Natural killer cell (primary cell): ENCODE measurements around the gene SH3BGR.

DNA sequence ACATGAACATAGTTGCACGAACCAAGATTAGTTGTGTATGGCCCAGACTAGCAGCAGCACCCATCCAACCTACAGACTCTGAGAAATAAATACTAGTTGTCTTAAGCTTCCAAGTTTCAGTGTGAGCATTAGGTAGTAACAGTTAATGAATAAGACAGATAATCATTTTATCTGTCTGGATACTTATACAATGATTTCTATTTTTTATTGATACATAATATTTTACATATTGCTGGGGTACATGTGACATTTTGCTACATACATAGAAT, 18.0 kb downstream of the PSMG1 start:
- PRO-cap: no peak

DNA sequence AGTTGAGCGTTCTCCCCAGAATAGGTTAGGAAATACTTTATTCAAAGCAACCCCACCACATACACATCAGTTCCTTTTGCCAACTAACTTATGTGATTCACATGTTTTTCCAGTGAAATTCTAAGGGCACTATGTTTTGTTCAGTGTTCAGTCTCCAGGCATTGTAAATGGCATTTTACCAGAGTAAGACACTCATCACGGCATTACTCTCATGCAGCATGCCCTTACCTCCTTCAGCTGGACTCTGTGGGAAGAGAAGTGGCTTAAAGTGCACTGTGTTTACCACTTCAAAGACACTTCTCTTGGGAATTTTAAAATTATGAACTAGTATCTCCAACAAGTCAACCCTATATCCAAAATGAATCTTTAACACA, 5.5 kb upstream of the PSMG1 start:
- PRO-cap: no peak

GRCh38 chr21:39196782-39197453, 13.7 kb upstream of the PSMG1 start:
- PRO-cap: no peak

- PRO-cap: no peak
Measured at GRCh38 chr21:39208904-39209293, 25.6 kb upstream of the PSMG1 start.

GRCh38 chr21:39212067-39212945, 29.1 kb upstream of the PSMG1 start:
- PRO-cap: no peak

DNA sequence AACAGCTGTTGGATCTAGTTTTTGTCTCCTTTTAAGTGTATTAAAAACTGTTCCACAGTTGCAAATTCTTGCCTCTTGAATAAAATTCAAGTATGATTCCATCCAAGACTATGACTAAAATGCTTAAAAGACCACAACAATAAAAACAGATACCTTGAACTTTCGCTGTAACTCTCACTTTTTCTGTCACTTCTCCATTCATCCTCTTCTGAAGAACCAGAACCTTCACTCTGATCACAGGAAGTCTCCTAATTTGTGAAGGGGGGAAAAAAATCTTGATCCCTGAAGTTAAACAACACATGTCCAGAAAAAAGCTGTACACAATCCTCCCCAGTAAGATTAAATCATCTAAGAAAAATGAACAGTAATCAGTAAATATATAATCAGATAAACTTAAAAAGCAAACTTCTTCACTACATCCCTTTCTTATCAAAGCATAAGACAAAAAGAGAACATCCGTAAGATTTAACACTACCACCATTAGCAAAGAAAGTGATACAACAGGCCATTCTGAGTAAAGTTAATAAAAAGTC, 55.1 kb upstream of the PSMG1 start:
- PRO-cap: no peak

- PRO-cap: no peak
Measured at GRCh38 chr21:39451262-39452442, at the start of gene SH3BGR. Gene SH3BGR, plus strand, starts transcription at chr21:39451970.

- PRO-cap: no peak
Measured at GRCh38 chr21:39611485-39612290, 1.1 kb upstream of the B3GALT5 start.

GRCh38 chr21:41156361-41156681, 11.6 kb upstream of the BACE2 start:
- PRO-cap: no peak

DNA sequence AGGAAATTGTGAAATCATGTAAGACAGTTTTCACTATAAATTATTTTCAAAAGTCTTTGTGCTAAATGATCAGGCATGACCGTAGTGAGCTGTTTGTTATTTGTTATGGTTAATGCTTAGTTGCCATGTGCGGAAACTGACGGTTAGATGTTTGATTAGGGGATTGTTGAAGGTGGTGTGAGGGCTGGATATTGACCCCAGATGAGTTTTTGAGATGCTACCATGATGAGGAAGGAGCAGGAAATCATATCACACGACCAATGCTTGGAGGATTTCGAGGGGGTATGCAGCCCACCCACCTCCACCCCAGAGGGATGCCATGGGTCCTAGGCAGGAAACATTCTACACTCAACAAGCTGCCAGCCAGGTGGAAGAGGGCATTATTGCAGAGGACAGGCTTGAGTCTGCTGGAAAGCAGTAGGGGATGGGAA, 34.1 kb downstream of the BACE2 start:
- PRO-cap: no peak

GRCh38 chr21:41222591-41222950, 54.6 kb downstream of the BACE2 start:
- PRO-cap: no peak

DNA sequence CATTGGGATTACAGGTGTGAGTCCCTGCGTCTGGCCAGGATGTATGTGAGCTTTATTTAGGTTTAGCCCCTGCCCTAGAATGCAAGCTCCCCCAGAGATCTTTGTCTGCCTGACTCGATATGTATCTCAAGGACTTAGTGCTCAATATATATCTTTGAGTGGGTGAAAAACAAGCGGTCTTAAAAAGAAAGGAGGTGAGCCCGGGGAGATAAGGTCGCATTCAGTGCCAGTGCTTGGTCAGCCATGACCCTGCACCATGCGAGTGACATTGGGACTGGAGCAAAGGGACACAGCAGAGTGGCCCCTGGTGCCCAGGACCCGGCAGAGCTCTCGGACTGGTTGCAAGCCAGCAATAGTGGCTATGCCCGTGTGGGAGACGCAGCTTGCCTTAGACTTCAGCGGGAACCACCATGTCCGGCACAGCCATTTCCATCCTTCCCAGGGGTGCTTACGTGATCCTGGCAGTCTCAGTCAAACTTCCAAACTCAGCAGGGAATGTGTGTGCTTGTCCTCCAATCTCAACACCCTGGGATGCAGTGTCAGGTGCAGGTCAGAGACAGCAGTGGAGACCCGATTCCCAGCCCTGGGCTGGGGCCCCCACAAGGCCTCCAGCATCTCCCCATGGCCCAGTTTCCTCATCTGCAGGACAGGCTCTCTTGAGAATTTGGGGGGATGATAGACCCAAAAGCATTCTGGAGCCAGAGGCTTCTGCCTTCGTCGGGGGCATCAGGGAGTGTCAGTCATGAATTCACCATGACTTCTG, 1.7 kb downstream of the MX2 start:
- PRO-cap: no peak

GRCh38 chr21:41364523-41364978, 2.7 kb downstream of the MX2 start:
- PRO-cap: no peak

DNA sequence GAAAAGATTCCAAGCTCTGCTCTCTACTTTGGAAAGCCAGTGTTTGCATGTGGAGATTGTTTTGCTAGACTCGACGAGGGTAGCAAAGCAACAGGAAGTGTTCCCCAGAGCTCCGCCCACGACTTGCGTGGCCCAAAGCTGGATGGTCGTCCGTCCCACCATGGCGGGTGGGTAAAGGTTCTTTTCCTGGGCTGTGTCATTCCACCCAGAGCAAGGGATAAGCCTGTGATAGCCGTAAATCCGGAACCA, 8.0 kb downstream of the MX2 start:
- PRO-cap: bidirectional peak, plus-strand start at position 107 of the sequence, minus-strand start outside the sequence

GRCh38 chr21:41426844-41427085, 726 bp downstream of the MX1 start:
- PRO-cap: no peak

- PRO-cap: no peak
Measured at GRCh38 chr21:41432238-41432527, 6.1 kb downstream of the MX1 start.

GRCh38 chr21:41473179-41473771, 34.7 kb downstream of the TMPRSS2 start:
- PRO-cap: no peak

GRCh38 chr21:41502004-41502258, 6.0 kb downstream of the TMPRSS2 start:
- PRO-cap: no peak

DNA sequence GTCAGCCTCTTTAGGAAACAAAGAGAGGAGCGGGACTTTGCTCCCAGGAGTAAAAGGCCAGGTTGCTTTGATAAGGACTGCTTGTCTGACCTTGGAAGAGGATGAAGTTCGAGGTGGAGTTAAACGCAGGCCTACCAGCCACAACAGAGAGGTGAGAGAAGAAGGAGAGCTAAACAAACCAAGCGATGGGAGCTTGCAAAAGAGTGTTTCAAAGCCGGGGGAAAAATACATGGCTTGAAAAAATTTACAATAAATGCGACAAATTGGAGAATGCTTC, 50.0 kb upstream of the TMPRSS2 start:
- PRO-cap: no peak

GRCh38 chr21:41565370-41565639, 57.3 kb upstream of the TMPRSS2 start:
- PRO-cap: no peak